Mesangial cell (primary cell): ENCODE results near the genes GP2, ANKS4B, METTL9, NPIPB4 and USP31.

- RAMPAGE, long total RNA, result no peak
Measured at GRCh38 chr16:20327397-20328270, at the start of gene GP2. TSS of gene GP2 (minus strand) at chr16:20327513.

- RAMPAGE, long total RNA, result no peak
Measured at GRCh38 chr16:20574554-20574943, 1.6 kb downstream of the ACSM2B start.

DNA sequence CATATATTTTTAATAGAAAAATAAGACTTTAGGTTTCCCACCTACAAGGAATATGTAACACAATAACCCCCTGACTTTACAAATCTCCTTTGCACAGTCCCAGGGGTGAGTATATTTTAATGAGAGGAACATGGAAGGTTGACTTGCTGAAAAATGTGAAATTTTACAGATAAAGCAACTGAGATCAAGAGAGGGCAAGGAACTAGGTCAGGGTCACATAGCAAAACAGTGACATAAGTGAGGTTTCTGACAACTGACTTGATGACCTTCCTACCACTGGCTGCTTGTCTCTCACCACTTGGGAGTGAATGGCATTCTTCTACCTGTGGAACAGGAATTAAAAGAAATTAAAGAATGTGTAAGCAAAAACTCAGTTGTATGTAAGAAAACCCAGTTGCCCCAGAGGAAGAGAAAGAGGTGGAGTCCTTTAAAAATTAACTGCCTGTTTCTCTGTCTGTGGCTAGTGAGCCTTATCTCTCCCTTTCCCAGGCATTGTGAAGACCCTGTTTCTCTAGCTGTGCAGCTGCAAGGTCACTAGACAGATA lies 23.6 kb downstream of the ACSM1 start:
- RAMPAGE, long total RNA, result no peak

DNA sequence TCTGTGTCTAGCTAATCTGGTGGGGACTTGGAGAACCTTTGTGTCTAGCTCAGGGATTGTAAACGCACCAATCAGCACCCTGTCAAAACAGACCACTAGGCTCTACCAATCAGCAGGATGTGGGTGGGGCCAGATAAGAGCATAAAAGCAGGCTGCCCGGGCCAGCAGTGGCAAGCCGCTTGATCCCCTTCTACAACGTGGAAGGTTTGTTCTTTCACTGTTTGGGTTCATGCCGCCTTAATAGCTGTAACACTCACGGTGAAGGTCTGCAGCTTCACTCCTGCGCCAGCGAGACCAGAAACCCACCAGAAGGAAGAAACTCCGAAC lies 2.7 kb upstream of the DNAH3 start:
- RAMPAGE, long total RNA, result no peak

- RAMPAGE, long total RNA, result no peak
Measured at GRCh38 chr16:21233295-21234354, at the start of gene ANKS4B. TSS of gene ANKS4B (plus strand) at chr16:21233699.

GRCh38 chr16:21260893-21261498 lies 17.1 kb downstream of the CRYM start:
- RAMPAGE, long total RNA, result no peak

GRCh38 chr16:21501310-21501513 lies 98.2 kb upstream of the METTL9 start:
- RAMPAGE, long total RNA, result no peak

- RAMPAGE, long total RNA, result no peak
Measured at GRCh38 chr16:21508949-21509521, 90.3 kb upstream of the METTL9 start.

DNA sequence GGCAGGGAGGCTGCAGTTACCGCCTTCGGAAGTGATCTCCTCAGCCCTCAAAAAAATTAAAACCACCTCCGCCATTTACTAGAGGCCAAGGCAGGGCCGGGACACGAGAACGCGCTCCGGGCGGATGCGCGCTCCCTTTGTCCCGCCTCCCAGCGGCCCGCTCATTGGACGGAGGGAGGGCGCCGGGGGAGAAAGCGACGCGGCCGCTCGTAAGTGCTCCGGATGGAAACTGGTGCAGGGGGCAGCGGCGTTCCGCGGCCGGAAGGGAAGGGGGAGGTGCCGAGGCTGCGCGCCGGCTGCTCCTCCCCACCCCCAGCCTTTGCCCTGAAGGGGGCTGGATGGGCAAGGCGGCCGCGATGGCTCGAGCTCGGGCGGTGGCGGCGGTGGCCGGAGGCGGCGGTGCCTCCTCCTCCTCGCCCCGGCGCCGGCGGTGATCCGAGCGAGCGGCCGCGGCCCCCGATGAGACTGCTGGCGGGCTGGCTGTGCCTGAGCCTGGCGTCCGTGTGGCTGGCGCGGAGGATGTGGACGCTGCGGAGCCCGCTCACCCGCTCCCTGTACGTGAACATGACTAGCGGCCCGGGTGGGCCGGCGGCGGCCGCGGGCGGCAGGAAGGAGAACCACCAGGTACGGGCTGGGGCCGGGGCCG lies at the start of gene METTL9:
METTL9 (plus strand) TSS at position 303 of the 646 bp plus-strand sequence.
- RAMPAGE, long total RNA, result no peak

DNA sequence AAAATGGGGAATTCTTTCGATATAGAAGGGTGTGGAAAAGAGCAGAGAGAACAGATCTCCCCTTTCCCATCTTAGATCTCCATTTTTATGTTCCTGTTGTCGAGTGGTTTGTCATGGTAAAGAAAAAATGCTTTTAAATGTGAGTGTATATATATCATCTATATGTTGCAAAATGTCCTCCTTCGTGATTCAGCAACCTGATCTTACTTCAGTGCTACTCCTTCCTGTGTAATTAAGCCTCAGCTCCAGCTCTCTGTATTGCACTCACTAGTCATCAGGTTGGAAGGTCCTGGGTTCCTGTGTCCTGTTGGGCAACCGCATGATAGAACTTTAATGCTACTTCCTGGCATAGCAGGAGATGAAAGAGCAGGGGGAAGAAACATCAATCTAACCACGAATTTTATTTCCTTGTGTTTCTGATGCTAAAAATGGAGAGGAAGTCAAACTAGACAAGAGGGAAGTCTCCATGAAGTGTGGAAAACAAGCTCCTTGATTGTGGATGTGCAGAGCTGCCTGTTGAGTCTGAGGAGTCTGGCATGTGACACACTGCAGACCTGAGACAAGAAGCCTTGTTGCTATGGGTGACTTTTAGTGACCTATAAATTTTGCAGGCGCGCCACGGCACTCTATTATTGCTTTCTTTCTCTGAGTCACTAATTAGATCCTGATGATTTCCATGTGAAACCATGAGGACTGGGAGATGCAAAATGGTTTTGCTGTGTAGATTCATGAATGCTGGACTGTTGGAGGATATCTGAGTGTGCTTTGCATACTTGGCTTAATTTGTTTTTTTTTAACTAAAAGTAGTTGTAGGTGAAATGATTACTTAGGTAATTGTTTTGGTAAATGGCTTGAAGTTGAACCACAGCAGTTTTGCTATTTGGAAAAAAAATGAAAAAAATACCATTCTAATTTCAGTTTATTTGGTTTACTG lies 25.6 kb downstream of the IGSF6 start:
- RAMPAGE, long total RNA, result no peak

GRCh38 chr16:21857648-21857989 lies at the start of gene NPIPB4:
TSS of gene NPIPB4 (minus strand) at chr16:21857756.
- RAMPAGE, long total RNA, result no peak

GRCh38 chr16:22199553-22199984 lies 6.5 kb upstream of the EEF2K start:
- RAMPAGE, long total RNA, result no peak

- RAMPAGE, long total RNA, result no peak
Measured at GRCh38 chr16:22217819-22218389, 11.8 kb downstream of the EEF2K start.

DNA sequence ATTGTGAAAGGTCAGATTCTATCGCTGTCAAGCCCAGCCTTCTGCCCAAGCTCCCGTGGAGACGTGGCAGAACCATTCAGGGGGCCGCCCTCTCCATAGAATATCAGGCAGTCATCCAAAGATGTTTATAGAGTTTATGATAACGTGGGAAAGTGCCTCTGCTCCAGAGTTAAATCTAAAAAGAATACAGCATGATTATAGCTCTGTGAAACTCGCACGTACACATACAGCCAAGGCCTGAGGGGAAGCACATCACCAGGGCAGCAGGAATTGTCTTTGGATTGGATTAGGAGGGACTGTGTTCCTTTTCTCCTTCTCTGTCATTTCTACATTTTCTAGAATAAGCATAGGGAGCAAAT lies 26.9 kb downstream of the EEF2K start:
- RAMPAGE, long total RNA, result no peak

DNA sequence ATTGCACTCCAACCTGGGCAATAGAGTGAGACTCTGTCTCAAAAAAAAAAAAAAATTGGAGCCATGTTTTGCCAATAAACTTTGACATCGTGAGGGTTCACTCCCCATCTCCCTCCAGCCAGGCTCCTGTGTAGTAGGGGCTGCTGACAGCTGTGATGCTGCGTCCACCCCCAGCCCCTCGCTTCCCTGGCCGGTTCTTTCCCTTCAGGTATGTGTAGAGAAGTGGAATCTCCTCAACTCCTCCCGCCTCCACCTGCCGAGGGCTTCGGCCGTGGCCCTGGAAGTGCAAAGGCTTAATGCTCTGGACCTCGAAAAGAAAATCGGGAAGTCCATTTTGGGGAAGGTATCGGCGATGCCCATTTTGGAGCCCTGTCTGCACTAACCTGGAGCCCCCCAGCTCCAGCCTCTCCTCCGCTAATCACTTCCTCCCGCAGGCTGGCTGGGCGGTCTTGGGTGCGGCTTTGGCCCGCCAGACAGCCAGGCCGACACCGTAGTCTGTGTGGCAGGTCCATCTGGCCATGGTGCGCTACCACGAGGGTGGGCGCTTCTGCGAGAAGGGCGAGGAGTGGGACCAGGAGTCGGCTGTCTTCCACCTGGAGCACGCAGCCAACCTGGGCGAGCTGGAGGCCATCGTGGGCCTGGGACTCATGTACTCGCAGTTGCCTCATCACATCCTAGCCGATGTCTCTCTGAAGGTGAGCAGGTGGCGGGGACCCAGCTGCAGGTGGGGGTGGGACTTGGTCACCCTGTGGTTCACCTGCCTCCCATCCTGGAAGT lies 30.8 kb upstream of the POLR3E start:
- RAMPAGE, long total RNA, result no peak

- RAMPAGE, long total RNA, result no peak
Measured at GRCh38 chr16:22324300-22325086, 27.3 kb downstream of the POLR3E start.

GRCh38 chr16:22692730-22693487 lies 121.1 kb upstream of the HS3ST2 start:
- RAMPAGE, long total RNA, result no peak

- RAMPAGE, long total RNA, result no peak
Measured at GRCh38 chr16:22782230-22782962, 31.6 kb upstream of the HS3ST2 start.

- RAMPAGE, long total RNA, result no peak
Measured at GRCh38 chr16:23149125-23149908, at the start of gene USP31. TSS of gene USP31 (minus strand) at chr16:23149452.

GRCh38 chr16:23398754-23399807 lies 53.9 kb downstream of the COG7 start:
- RAMPAGE, long total RNA, result no peak